ENCODE results near the genes PIERCE1 and UBAC1.

DNA sequence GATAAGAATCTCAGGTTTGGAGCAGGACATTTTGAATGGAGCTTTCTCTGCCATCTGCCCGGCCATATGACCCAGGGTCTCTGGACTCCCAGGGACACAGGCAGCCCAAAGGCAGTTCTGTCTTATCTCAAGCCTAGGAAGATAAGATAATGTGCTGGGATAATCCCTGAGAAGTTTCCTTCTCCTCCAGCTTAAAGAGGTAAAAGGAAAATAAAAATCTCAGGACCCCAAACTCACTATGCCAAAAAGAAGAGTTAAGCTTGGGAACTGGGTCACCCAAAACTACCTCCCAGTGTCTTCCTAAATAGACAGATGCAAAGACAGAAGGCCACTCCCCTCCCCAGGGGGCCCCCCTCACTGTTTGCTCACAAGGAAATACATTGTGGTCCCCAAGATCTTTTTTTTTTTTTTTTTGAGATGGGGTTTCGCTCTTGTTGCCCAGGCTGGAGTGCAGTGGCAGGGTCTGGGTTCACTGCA is 10.2 kb upstream of the PPP1R26 start:
- PRO-cap: no peak

DNA sequence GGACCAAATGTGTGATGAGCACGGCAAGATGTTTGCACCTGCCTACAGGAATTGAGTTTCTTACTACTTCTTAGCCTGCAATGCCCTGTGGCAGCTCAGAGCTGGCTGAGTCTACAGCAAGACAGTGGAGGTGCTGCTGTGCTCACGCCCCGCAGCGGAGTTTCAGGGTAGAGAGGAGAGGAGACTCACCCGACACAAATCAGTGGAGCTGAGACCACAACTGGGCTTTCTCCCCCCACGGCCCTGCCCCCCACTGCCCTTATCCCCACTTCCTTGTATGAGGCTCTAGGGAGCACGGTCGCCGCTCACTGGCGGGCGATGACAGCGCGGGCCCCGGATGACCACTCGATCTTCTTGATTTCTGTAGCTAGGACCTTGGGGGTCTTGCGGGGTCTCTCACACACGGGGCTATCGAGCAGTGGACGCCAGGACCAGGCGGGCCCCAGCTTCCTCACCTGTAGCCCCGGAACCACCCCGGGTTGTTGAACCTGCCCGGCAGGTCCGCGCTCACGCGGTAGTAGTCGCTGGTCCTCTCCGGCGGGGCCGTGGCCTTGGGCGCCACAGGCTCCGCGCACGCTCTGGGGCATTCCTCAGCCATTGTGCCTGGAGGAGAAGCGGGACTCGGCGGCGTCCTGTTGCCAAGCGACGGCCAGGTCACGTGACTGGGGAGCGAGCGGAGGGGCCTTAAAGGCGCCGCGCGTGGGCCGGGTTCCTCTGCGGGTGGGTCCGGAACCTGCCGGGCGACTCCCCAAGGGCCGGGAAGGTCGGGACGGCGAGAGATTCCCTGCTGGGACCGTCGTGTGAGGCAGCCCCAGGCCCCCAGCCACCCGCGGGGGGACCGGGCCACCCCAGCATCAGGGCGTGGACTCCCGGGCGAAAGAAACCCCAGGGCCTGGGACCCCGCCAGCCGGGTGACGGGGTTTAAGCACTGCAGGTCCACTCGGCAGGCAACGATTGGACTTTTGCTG is at the start of gene PIERCE1:
TSS of gene PIERCE1 (minus strand) at position 616 of the 968 bp plus-strand sequence.
- PRO-cap: bidirectional peak, plus-strand start at position 717 of the sequence, minus-strand start at position 580 of the sequence

GRCh38 chr9:135926668-135927449 is 19.5 kb upstream of the CAMSAP1 start:
- PRO-cap: no peak

GRCh38 chr9:135941518-135942528 is 19.4 kb downstream of the UBAC1 start:
- PRO-cap: no peak

- PRO-cap: no peak
These were observed 6.4 kb downstream of the UBAC1 start for GRCh38 chr9:135954475-135955522.

- PRO-cap: unidirectional peak, minus-strand start at chr9:135961205; unidirectional peak, minus-strand start at chr9:135961362
These were observed at the start of gene UBAC1 for GRCh38 chr9:135960565-135961836. Gene UBAC1, minus strand, starts transcription at chr9:135961373.

- PRO-cap: no peak
These were observed 46.5 kb upstream of the UBAC1 start for GRCh38 chr9:136007369-136008413.

- PRO-cap: no peak
These were observed 48.0 kb upstream of the UBAC1 start for GRCh38 chr9:136009030-136009780.

GRCh38 chr9:136009781-136010718 is 48.9 kb upstream of the UBAC1 start:
- PRO-cap: no peak

GRCh38 chr9:136012017-136012646 is 51.0 kb upstream of the UBAC1 start:
- PRO-cap: no peak

DNA sequence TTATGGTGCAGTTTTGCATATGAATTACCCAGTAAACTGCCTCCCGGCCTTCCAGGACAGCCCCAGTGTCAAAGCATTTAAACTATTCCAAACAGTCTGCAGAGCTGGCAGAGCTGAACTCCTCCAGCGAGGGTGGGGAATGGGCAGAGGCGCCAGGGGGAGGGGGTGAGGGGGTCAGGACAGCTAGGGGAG is 42.9 kb downstream of the NACC2 start:
- PRO-cap: no peak

GRCh38 chr9:136090754-136091343 is 4.2 kb downstream of the NACC2 start:
- PRO-cap: bidirectional peak, plus-strand start at chr9:136091040, minus-strand start at chr9:136090891

DNA sequence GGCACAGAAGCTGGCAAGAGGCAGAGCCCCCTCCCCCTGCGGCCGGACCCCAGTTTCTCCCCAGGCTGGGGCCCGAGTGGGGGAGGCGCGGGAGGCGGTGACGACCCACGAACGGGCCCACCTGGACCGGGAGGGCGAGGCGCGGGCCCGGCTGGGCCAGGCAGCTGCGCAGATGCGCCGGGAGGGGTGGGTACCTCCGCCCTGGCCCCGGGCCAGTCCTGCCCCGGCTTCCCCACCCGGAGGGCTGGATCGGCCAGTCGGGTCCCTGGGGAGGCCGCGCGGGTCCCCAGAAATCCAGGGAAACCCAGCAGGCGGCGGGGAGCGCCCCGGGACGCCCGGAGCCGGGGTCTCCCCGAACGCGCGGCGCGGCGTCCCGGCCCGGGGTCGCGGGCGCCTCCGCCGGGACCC is 534 bp downstream of the NACC2 start:
- PRO-cap: no peak

DNA sequence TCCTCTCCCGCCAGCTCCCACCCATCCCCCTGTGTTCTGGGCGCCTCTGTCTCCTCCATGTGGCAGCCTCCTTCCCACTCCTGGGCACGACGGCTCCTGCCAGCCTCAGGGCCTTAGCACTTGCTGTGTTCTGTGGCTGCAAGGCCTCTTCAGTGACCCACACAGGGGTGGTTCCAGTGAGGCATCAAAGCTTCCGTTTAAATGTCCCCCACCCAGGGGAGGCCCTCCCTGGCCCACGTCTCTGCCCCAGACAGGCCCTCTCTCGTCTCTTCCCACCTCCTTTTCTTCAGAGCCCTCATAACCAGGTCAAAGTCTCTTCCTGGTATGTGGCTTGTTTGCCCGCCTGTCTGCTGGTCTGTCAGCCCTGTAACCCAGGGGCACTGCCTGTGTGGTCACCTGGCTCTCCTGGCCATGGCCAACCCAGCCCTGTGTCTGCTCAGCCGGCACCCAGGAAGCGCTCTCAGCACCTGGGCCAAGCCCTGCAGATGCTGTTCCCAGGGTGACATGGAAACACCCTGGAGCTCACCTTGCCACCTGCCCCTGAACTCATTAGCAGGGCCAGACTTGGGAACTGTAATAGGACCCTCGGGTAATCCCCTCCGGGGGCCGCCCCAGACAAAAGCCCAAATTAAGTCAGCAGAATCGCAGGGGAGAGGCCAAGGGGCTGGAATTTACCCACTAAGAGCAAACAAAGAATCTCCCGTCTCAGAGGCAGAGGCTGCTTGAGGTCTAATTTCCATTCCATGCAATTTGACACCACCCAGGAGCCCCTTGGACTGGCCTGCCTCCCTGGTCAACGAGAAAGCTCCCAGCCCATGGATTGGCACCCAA is 33.7 kb downstream of the LHX3 start:
- PRO-cap: no peak

DNA sequence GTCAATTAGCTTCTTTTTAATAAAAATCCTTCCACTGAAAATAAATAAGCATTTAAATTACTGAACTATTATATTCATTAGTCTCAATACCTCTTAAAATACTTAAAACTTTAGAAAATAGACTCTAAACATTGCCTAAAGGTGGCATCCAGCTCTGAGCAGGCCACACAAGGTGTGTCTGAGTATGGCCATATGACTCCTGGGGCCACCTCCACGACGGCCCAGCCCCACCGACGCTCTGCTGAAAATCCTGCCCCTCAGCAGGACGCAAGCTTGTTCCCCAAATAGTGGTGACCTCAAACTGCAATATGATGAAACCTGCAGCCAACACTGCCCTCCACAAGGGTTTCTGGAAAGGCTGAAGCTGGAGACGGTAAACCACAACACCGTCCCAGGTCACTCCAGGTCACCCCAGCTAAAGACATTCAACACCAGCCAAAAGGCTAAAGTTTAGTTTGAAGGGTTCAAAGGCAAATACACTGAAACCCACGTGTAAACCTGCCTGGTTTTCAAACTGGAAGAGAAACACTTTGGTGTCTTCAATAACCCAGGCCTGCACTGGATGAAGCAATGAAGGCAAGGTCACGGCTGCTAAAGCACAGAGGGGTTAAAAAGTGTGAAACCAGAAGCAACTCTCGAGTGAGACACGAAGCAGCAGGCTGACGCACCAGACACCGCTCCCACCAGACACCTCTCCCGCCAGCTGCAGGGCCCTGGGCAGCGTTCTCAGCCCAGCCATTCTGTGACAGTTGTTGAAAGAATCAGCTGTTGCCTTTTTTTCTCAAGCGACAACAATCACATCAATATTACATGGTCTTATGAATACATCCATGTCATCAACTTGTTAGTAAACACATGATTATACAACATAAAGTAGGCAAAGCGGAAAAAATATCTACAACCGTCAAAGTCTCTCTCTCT is 1.8 kb upstream of the LHX3 start:
- PRO-cap: no peak

- PRO-cap: no peak
These were observed 7.5 kb upstream of the CCDC187 start for GRCh38 chr9:136311318-136311850.

DNA sequence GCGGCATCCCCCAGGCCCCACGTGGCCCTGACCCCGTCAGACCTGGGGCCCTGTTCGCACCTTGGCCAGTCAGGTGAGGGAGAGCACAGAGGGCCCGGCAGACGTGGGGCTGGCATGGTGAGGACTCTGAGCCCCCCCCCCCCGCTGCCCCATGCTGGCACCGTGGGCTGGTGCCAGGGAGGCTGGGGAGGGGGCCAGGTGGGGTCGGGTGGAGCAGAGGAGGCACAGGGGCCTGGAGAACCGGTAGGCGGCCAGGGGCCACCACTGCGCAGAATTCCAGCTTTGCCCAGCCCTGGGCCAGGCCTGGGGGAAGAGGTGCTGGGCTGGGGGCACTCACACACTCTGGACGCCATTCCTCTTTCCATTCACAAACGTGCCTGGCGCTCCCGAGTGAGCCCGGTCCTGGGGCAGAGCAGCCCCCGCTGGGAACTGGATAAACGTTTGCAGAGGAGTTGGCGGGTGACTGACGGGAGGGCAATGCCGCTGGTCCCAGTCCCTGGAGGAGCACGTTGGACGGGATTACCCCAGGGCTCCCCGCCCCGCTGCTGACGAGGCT is 4.0 kb downstream of the GPSM1 start:
- PRO-cap: no peak

- PRO-cap: no peak
These were observed 5.3 kb downstream of the DNLZ start for GRCh38 chr9:136358156-136358781.

- PRO-cap: no peak
These were observed 4.9 kb downstream of the SNAPC4 start for GRCh38 chr9:136395073-136395543.

- PRO-cap: no peak
These were observed 1.7 kb downstream of the ENTR1 start for GRCh38 chr9:136408716-136409198.

Measured in anterior vena cava (tissue), 1 donor.